Measurements from ENCODE around the genes THADA and PLEKHH2.

GRCh38 chr2:43276598-43277844 lies 50.6 kb upstream of the ZFP36L2 start:
- RAMPAGE, long total RNA = no peak
- RRBS = no CpG with 5 or more reads among the region's 11 CpGs

DNA sequence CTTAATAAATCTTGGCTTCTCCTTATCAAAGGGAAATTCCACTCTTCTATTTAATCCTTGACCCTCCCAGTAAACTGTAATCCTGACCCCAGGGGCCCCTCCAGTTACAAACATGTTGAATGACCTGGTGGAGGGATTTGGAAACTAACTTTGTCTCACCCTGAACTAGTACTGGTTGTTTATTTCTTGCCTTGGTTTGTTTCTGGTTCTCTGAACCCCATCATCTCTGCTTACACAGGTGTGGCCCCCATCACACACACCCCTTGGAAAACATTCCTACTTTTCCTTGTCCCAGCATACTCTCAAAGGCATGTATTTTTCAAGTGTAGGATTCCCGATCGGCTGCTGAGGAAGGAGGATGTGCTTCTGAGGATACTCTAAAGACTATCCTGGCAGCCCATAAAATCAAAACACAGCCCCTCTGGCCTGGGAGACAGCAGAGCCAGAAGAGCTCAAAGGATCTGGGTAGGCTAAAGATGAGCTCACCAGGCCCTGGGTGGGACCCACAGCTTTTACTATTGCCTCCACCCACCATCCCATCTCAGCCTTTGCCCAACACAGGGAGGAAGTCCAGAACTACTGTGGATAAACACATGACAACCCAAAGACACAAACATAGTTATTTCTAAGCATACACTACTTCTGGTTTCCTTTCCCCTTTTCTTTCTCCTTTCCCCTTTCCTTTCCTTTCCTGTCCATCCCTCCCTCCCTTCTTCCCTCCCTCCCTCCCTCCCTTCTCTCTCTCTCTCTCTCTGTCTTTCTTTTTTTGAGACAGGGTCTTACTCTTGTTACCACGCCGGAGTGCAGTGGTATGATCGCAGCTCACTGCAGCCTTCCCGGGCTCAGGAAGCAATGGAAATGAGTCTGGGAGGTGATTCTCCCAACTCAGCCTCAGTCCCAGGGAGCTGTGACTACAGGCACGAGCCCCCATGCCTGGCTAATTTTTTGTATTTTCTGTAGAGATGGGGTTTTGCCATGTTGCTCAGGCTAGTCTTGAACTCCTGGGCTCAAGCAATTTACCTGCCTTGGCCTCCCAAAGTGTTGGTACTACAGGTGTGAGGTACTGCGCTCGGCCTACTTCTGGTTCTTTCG lies 79.2 kb upstream of the ZFP36L2 start:
- RAMPAGE, long total RNA = no peak
- RRBS = no CpG with 5 or more reads among the region's 10 CpGs

DNA sequence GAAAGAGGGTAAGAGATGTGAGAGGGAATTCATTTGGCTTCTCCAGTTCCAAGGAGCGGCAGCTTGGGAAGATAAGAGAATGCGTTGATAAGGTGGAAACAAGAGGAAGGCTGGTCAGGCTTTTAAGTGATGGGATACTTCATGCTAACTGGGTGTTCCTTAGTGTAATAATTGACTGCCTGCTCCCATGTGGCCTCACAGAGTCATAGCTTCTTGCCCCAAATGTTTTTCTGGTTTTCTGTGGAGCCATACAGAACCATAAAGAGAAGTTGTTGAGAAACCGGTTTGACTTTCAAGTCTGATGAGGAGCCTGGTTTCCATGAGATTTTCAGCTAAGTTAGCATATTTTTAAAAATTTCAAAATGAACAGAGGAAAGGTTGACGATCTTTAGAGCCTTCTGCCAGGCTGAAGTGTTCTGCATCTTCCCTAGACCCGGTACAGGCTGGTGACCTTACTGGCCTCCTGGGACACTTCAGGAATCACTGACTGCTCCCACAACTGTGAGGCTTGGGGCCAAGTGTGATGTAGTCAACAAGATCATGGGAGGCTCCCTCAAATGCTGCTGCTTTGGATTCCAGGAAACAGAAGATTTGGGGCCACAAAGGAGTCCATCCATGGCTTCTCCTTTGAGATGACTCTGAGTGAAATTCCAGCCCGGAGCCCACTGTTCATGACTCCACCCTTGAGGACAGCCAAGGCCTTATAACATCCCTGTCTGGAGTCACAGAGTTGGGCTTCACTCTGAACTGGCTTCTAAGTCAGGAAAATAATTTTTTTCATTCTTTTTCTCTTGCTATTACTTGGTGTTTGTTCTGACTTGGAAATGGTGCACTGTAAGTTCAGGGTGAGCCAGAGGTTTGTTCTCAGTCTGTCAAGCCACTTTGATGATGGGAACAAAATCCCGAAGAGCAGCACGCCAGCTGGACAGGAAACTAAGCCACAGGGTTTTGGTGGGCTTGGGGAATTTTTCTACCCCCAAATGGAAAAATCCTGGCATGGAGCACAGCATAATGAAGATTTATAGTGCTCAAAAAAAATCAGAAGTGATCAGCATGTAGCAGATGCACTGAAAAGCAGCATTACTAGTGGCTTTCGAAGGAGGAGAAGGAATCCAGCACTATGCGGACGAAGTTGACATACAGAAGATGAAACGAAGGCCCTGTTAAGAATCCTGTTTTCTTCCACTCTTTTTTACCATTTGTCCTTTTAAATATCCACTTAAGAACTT lies 97.9 kb upstream of the ZFP36L2 start:
- RAMPAGE, long total RNA = no peak
- RRBS = no CpG with 5 or more reads among the region's 12 CpGs

- RAMPAGE, long total RNA = no peak
- RRBS = no CpG with 5 or more reads among the region's 7 CpGs
These were observed 119.1 kb upstream of the ZFP36L2 start for GRCh38 chr2:43345352-43346020.

GRCh38 chr2:43402323-43402979 lies 176.0 kb upstream of the ZFP36L2 start:
- RAMPAGE, long total RNA = no peak
- RRBS = no CpG with 5 or more reads among the region's 4 CpGs

DNA sequence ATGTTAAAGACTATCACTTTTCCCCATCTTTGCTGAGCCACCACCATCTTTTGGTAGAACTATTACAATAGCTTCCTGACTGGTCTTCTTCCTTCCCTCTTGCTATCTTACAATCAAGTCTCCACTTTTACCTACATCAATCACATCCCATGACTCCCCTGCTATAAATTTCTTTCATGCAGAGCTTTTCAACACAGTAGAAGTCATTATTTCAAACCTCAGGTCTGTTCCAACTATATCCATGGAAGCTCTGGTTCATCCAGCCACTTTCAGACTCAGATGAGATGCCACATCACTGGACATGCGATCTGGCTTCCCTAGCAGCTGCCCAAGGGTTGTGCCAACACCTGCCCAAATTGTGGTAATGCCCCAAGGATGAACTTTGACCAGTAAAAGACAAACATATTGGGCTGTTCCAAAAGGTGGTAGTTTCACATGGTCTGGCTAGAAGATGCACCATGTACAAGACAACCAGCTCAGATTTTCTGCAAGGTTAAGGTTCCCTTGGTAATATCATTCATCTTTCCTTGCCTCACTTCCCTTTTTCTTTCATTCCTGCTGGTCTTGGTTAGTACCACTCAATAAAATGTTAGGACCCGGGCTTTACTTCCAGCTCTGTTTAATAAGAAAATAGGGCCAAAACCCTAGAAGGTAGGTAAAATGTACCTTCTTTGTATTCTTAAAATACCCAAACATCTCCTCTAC lies 101.9 kb downstream of the THADA start:
- RAMPAGE, long total RNA = no peak
- RRBS = no CpG with 5 or more reads among the region's 2 CpGs

- RAMPAGE, long total RNA = no peak
- RRBS = under 1% methylated on average over 10 of the region's 50 CpGs
These were observed at the start of gene THADA for GRCh38 chr2:43595513-43596255. Gene THADA, minus strand, starts transcription at chr2:43596038.

- RAMPAGE, long total RNA = start-site peak on the plus strand at chr2:43637260-43637308, 69 and 117 reads in 2 replicates
- RRBS = under 1% methylated on average over 25 of the region's 85 CpGs
These were observed at the start of gene PLEKHH2 for GRCh38 chr2:43636937-43637980. Gene PLEKHH2, plus strand, starts transcription at chr2:43637260.

GRCh38 chr2:43666402-43666601 lies 9.9 kb downstream of the C1GALT1C1L start:
- RAMPAGE, long total RNA = no peak
- RRBS = no CpG with 5 or more reads among the region's 7 CpGs

- RAMPAGE, long total RNA = no peak
- RRBS = no CpG with 5 or more reads among the region's 2 CpGs
These were observed 30.4 kb downstream of the ABCG5 start for GRCh38 chr2:43808228-43808579.

DNA sequence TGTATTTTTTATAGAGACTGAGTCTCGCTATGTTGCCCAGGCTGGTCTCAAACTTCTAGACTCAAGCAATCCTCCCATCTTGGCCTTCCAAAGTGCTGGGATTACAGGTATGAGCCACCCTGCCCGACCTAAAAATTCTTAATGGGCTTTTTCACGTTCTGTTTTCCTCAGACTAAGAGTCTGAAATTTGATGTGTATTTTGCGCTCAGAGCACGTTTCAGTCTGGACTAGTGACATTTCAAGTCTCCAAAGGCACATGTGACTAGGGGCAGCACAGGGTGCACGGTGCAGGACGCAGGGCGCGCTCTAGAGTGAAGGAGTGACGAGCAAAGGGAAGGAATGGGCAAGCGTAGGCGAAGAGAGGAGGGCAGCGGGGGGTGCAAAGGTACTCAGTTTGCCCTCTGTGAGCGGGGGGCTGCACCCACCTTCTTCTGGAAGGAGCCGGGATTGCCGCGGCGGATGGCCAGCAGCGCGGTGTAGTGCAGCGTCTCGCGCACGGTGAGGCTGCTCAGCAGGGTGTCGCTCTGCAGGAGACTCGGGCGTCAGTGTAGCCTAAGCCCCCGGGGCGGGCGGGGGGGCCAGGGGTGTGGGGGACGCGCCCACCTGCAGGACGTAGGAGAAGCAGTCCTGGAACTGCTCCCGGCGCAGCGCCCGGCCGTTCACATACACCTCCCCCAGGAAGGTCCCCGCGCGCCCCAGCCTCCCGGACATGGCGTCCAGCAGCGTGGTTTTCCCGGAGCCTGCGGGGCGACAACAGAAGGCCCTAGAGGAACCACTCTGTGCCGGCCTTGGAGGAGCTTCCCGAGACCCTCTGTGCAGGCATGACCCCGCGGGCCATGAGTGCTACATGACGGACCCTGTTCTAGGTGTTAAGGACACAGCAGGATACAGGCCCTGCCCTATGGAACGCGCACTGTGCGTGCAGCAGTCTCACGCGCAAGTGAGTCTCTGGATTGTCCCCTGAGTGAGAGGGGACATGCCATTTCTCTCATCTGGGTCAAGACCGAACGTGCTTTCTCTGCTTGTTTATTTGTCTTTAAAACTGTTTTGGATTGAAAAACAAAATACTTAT lies 7.0 kb downstream of the ABCG5 start:
- RAMPAGE, long total RNA = no peak
- RRBS = 2% methylated on average over 12 of the region's 59 CpGs

- RAMPAGE, long total RNA = no peak
- RRBS = no CpG with 5 or more reads among the region's 2 CpGs
These were observed 35.2 kb downstream of the LRPPRC start for GRCh38 chr2:43960448-43961081.

DNA sequence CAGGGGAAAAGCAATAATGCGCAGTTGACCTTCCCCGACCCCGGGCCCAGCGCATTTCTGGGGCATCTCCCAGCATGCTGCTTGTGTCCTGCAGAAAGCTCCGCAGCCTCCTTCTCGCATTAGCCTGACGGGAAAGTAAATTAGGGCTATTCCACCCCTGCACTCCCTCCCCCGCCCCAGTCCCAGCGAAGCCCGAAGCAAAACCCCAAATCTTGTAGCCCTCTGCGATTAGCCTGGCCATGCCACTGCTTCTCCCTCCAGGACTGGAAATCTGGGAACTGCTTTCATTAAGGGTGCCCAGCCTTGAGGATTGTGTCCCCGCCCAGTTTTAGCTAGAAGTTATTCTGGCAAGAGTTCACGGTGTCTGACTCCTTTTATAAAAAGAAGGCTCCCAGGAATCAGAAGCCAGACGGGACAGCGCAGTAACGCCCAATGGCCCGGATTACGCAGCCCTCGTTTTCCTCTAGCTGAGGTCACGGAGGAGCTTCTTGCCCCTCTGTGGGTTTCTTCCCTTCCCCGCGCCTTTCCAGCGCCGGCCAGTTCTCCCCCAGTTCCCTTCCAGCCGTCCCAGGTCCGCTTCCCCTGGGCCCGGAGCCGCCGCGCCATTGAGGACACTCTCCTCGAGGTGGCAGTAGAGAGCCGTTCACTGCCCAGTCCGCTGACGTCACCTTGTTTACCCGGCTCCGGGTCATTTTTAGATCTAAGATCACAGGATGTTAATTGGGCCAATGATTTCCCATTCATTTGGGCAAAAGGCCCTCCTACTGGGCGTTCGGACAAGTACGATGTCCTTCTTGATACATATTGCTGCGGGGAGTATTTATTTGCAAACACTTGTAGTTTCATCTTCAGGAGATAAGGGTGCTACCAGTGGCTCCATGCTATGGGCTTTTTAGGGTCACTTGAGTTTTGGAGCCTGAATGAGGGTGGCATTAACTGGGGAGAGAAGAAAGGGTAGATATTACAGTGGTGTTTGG lies 81.6 kb upstream of the PPM1B start:
- RAMPAGE, long total RNA = no peak
- RRBS = 2% methylated on average over 17 of the region's 40 CpGs

GRCh38 chr2:44180437-44181051 lies 11.9 kb downstream of the PPM1B start:
- RAMPAGE, long total RNA = no peak
- RRBS = no CpG with 5 or more reads among the region's 4 CpGs

DNA sequence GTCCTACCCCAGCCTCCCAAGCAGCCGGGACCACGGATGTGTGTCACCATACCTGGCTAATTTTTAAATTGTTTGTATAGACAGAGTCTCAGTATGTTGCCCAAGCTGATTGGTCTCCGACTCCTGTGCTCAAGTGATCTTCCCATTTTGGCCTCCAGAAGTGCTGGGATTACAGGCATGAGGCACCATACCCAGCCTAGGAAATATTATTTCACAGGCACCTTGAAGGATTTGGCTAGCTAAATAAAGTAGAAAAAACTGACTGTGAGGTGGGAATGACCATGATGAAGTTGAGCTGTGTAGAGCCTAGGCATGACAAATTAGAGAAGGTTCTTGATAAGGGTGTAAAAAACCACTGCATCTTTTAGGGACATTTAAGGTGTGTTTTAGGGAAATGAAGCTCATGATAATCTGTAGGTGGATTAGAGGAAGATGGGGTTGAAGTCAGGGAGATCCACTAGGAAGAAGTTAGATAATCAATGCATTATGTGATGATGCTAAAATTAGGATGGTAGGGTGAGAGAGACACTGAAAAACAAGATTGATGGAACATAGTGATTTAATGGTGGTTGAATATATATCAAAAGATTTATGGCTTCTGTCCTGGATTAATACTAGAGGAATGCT lies 12.5 kb downstream of the PPM1B start:
- RAMPAGE, long total RNA = no peak
- RRBS = no CpG with 5 or more reads among the region's 3 CpGs

DNA sequence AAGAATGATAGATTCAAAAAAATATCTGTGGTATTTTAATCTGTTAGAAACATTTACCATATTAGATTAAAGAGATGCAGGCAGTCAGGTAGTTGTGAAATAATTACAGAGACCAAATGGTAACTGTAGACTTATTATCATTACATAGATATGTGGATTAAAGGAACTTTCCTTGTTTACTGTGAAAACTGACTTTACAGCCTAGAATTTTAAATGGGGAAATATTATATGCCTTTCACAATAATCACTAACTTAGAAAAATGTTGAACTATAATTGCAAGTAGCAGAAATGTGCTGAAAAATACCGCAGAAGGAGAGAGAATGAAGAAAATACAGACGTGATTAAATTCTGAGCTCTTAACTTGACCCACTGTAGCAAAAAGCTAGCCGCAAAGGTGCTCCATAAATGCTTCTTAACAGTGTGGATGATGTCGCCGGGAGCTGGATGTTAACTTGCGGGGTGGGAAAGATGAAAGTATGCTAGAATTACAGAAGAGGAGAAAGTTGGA lies 52.4 kb downstream of the PPM1B start:
- RAMPAGE, long total RNA = no peak
- RRBS = no CpG with 5 or more reads among the region's 6 CpGs

DNA sequence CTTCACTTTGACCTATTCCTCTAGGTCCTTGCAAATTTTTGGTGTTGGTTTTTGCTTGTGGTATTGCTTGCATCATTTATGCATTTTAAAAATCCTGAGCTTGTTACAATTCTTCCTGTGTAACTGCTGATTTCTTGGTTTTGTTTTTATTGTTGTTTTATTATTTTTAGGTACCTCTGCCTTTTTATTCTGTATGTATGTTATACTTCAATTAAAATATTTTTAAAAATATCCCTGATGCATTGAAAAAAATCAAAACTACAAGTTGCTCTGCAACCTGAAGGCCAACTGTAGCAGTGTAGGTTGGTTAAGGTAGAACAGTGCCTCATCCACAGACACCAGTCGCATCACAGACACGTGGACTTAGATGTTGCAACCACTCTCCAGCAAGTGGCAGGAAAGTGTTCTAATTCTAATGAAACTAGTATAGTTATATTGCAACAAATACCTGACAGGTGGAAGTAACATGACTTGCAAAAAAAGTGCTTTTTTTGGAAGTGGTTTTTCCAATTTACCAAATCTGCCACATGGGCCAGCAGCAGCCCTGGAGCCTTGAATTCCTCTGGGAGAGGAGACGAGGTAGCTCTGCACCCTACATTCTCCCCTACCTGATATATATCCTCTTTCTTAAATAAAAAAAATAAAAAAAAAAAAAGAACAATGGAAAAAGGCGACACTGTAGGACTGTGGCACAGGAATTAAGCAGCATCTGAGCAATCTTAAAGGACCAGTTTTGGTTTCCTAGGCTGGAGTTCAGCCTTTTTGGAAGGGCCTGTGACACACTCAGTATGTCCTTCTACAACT lies 28.4 kb upstream of the SLC3A1 start:
- RAMPAGE, long total RNA = no peak
- RRBS = no CpG with 5 or more reads among the region's 4 CpGs

DNA sequence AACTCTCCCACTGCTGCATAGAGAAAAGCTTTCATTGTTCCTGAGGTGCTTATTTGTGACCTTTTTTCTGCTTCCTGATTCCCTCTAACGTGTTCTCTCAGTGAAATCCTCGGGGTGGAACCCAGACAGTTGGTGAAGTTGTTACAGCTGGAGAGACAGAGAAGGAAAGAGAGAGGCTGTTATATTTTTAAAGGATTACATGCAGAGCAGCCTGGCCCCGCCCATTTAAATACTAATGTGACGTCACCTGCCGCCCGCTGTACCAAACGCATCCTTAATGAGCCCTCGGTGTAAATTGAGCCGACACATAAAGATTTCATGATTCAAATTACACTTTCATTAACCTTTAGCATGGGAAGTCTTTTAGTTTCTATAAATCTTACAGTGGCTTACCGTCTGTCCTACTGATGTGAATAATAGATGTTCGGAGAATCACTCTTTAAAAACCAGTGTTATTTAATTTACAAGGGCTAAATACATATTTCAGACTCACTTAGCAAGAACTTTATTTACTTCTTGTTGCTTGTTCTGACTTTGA lies 164.0 kb upstream of the SIX3 start:
- RAMPAGE, long total RNA = no peak
- RRBS = no CpG with 5 or more reads among the region's 11 CpGs

DNA sequence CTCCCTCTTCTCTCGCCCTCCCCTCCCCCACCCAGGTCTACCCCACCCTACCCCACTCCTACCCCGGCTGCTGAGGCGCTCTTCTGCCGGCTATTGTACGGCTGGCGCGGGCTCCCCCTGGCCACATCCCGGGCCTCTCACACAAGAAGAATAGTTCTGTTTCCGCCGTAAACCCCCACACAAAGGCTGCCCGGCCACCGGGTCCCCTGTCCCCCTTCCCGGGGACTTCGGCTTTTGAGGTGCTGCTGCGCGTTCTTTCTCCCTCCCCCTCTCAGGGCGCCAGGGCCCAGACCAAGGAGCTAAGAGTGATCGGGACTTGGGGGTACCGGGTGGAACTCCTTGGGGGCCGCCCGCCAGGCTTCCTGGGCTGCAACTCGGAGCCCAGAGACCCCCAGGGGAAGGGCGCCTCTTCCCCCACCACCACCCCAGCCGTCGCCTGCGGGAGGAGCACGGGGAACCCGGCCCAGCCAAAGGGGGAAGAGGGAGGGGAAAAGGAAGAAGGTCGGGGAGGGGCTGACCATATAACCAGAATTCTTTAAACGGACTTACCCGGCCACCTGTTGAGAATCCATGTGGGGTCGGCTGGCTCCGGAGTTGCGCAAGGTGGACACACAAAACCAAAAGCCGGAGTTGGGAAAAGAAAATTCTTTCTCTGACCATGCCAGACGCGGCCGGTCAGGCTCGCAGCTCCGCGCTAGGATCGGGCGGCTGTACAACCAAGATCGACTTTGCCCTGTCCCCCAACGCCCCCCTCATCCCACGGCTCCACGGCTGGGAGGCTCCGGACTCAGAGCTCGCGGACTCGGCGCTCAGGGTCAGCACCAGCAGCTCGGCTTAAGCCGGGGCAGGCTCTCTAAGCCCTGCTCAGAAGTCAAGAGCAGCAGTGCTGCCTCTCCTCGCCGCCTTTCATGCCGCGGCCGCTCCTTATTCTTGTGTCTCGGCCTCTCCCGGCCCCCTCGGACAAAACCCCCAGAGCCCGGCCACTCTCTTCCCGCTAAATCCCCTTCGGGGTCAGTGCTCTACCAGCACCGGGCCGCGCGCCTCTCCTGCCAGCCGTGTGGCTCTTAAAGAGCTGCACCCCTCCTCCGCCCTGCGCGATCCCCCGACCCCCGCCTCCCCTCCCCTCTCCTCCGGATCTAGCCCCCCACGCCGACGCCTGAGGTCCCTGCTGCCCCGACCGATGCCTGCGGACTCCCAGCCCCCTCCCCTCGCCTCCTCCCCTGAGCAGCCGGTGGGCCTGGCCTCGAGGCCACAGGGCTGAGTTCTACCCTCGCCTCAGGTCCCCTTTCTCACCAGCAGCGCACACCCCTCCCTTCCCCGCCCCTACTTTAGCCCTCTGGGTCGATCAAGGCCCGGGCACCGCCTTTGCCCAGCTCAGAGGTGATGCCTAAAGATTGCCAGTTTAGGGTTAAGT lies 6.3 kb upstream of the SIX3 start:
- RAMPAGE, long total RNA = no peak
- RRBS = 2% methylated on average over 32 of the region's 91 CpGs

- RAMPAGE, long total RNA = no peak
- RRBS = no CpG with 5 or more reads among the region's 14 CpGs
These were observed 337 bp upstream of the SIX3 start for GRCh38 chr2:44941136-44941593.